A375 (cell line): ENCODE data around the genes PGAM1 and UBTD1.

DNA sequence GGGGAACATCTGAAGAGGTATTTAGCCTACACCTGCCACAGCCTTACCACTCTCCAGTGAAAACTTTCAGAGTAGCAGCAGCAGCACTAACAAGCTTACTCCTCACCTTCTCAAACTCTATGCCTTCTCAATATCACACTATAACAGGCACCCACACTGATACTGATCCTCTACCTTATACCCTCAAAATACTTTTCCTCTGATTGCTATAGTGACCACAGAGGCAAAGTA is 35.2 kb upstream of the TLL2 start:
- RAMPAGE, long total RNA = no peak

DNA sequence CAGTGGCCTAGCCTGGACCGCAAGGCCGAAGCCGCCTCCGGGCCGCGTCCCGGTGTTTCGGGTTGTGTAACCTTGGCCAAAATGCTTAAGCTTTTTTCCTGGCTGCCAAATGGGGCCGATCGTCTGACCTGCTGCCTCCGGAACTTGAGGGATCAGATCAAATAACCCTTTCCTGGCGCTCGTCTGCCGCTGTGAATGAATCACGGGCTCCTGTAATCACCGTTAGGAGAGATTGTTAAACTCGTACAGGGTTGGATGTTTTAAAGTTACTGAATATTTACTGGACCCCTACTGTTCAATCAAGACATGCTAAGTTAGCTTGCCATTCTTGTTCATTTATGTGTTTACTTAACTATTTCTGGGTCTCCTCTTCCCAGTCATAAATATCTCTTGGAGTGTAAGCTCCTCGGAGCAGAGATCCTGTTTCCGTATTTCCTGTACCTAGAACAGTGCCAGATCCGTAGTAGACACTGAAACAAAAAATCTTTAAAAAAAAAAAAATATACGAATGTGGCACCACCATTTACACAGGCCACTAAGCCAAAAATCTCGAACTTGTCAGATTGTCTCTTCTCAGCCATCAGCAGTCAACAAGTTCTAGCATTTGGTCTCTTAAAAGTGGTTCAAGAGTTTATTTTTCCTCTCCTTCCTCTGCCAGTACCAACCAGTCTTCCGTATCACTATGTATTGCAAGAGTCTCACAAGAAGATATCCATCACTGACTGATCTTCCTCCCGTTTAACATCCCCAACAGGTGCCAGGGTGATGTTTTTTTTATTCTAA is 627 bp upstream of the TM9SF3 start:
- RAMPAGE, long total RNA = no peak

DNA sequence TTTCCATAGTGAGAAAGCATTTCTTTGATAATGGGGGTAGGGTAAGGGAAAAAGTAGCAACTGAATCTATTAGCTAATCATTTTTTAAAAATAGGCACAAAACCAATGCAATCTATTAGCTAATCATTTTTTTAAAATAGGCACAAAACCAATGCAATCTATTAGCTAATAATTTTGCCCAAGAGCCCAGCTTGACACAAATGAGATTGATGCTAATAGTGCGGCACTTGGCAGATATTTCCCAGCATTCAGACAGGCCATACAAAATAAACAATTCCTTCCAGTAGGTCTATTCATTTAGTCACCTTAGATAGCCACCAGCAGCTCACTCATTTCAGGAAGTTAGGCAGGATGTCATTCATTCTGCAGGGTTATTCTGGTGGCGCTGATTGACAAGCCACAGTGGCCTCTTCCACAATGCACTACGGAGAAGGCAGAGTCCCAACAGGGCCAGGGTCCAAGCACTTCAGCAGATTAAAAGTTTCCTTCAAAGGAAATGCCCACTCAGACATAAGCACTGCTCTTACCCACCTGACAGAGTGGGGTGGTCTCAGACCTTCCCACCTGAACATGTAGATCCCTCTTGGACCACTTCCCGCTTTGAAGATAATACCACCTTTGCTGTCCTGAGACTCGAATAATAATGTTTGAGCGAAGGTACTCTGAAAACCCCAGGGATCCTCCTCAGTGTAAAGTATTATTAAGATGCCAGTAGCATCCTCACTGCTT is 55.7 kb downstream of the PIK3AP1 start:
- RAMPAGE, long total RNA = no peak

GRCh38 chr10:96696358-96696791 is 23.9 kb downstream of the PIK3AP1 start:
- RAMPAGE, long total RNA = no peak

- RAMPAGE, long total RNA = no peak
These were observed 75.0 kb downstream of the LCOR start for GRCh38 chr10:96906968-96907706.

GRCh38 chr10:97277465-97277867 is 15.0 kb downstream of the ARHGAP19 start:
- RAMPAGE, long total RNA = no peak

DNA sequence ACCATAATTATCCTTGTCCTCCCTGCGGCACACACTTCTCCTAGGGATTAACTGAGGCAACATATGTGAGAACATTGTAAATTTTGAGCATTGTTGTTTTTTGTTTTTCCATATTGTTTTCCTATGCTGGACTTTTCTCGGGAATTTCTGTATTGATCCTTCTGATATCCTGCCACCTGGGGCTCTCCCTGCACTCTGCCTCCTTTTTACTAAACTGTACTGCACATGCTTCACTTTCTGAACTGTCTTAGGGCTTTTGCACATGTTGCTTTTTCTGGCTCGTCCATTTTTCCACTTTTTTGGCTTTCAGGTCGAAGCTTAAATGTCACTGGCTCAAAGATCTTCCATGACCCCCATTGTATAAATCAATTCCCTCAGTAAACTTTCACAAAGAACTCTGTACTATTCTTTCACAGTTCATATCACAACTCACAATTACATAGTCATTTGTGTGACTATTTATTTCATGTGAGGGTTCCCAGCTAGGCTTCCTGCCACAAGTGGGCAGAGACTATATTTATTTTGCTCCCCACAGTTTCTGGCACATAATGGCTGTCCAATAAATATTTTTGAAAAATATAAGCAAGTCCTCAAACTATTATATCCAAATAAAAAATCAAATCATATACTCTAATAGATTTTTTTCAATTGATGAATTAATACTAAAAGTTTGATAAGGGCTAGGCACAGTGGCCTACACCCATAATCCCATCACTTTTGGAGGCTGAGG is 1.5 kb upstream of the ARHGAP19 start:
- RAMPAGE, long total RNA = no peak

DNA sequence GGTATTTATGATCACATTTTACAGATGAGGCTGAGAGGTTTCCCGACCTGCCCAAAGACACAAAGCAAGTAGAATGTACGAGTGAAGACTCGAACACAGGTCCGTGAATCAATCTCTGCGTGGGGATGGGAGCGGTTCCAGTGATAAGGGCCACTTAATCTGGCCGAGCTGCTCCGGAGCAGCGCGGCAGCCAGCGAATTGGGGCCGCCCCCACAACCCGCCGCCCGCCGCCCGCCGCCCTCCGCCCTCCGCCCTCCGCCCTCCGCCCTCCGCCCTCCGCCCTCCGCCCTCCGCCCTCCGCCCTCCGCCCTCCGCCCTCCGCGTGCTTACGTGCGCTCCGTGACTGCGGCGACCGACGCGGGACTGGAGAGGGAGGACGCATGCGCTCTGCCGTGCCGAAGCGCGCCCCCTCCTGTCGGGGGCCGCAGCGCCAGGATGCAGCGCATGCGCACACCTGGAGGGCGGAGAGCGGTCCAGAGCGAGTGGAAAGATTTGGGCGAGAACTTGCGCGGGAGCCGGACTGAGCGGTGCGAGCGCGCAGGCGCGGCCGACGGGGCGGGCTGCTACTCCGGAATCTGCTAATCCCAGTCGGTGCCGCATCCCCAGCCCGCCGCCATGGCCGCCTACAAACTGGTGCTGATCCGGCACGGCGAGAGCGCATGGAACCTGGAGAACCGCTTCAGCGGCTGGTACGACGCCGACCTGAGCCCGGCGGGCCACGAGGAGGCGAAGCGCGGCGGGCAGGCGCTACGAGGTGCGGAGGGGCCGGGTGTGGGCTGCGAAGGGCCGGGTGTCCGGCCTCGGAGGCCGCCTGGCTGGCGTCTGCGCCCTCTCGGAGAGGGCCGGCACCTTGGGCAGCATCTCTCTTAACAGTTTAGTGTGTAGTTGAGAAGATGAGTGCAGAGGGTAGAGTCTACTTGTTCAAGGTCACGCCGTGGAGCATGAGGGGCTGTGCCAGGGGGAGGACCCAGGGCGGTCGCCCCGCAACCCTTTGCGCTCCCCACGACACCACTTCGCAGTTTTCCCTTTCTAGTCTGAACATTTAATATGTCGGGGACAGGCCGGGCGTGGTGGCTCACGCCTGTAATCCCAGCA is at the start of gene PGAM1:
TSS of gene PGAM1 (plus strand) at position 499 of the 1,095 bp plus-strand sequence.
- RAMPAGE, long total RNA = no peak

DNA sequence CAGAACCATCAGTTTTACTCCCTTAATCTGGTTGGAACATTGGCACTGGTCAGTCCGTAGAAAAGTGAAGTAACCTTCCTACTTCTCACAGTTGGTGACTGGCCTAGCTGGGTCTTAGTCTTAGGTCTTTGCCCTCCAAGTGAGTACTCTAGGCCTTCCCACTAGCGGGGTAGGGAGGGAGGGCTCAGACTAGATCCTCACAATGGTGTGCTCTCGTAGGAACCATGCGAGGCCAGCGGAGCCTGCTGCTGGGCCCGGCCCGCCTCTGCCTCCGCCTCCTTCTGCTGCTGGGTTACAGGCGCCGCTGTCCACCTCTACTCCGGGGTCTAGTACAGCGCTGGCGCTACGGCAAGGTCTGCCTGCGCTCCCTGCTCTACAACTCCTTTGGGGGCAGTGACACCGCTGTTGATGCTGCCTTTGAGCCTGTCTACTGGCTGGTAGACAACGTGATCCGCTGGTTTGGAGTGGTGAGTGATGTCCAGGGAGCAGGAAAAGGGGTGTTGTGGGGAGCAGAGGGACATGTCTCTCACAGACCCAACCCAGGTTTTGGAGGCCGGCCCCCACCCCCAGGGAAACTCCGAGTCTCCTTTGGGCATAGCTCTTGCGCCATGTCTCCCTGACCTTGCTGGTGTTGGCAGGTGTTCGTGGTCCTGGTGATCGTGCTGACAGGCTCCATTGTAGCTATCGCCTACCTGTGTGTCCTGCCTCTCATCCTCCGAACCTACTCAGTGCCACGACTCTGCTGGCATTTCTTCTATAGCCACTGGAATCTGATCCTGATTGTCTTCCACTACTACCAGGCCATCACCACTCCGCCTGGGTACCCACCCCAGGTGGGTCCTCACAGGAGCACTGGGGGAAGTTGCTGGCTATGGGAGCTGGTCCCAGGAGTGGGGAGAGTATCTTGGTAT is 5.7 kb downstream of the ZDHHC16 start:
- RAMPAGE, long total RNA = no peak

DNA sequence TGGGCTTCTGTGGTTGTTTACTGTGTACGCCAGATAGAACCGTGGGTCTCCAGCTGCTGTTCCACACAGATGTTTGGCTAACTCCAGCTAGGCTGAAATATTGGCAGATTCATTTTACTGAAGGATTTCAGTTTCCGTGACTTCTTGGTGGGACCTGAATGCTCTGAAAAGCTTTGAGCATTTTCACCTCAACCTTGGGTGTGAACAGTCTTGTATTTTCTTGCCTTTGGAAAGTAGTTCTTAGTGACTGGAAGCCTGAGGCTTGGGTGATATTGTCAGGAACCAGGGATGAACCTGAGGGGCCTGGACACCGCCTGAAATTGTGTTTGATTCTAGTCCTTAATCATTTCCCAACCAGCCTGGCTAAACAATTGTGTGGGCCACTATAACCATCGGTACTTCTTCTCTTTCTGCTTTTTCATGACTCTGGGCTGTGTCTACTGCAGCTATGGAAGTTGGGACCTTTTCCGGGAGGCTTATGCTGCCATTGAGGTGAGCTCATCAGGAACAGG is 7.3 kb downstream of the ZDHHC16 start:
- RAMPAGE, long total RNA = no peak

DNA sequence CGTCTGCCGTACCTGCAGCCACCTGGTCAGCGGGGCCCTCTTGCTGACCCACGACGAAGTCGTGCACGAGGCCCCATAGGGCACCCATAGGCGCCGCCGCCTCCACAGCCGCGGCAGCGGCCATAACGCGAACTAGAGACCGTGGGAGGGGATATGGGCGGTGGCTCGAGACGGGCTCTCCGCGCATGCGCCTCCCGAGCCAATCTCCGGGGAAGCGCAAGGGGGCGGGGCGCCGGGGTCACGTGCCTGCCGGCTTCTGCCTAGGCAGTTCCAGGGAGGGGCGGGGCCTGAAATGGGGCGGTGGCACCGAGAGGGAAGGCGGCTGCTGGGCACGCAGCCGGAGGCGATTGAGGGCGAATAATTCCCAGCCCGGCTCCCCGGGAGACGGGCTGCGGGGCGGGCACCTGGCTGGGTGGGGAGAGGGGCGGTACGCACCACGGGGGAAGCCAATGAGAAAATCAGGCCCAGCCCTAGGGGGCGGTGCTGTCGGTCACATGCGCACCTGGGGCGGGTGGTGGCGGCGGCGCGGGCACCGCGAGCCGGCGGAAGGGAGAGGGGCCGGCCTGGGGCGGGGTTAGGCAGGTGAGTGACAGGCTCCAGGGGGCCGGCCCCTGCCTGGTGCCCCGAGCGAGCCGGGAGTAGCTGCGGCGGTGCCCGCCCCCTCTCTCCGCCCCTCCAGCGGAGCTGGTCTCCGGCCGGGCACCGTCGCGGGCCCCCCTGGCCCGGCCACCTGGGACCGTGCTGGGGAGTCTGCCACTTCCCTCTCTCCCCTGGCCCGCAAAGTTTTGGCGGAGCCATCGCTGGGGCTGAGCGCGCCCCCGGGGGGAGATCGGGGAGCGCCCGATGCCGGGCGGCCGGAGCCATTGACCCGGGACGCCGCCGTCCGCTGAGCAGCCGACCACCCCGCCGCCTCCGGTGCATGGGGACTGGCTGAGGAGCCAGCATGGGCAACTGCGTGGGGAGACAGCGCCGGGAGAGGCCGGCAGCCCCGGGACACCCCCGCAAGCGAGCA is at the start of gene UBTD1:
TSS of gene UBTD1 (plus strand) at position 664 of the 1,012 bp plus-strand sequence.
- RAMPAGE, long total RNA = no peak

GRCh38 chr10:97542947-97543499 is 29.6 kb upstream of the ANKRD2 start:
- RAMPAGE, long total RNA = no peak

- RAMPAGE, long total RNA = no peak
These were observed 906 bp upstream of the ANKRD2 start for GRCh38 chr10:97571601-97572144.

GRCh38 chr10:97574338-97574640 is 1.7 kb downstream of the ANKRD2 start:
- RAMPAGE, long total RNA = no peak

DNA sequence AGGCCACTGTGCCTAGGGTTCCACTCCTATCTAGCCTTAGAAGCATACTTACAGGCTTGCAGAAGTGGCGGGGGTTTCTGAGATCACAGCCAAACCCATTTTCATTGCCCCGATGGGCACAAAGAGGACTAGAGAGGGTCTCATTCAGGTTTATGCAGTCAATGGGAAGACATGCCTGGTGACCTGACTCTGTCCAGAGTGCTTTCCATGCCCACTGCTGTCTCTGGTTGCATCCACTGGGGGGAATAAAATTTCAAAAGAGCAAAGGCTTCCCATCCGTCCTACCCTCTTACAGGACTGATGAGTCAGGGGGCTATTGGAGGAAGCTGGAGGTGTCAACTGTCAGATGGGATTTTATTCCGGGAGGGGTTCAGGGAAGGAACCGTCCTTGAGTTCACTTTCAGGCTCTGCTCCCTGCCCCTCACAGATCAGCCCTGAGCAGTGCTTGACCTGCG is 11.7 kb downstream of the C10orf62 start:
- RAMPAGE, long total RNA = no peak

GRCh38 chr10:97650573-97651321 is 10.3 kb downstream of the PI4K2A start:
- RAMPAGE, long total RNA = no peak

DNA sequence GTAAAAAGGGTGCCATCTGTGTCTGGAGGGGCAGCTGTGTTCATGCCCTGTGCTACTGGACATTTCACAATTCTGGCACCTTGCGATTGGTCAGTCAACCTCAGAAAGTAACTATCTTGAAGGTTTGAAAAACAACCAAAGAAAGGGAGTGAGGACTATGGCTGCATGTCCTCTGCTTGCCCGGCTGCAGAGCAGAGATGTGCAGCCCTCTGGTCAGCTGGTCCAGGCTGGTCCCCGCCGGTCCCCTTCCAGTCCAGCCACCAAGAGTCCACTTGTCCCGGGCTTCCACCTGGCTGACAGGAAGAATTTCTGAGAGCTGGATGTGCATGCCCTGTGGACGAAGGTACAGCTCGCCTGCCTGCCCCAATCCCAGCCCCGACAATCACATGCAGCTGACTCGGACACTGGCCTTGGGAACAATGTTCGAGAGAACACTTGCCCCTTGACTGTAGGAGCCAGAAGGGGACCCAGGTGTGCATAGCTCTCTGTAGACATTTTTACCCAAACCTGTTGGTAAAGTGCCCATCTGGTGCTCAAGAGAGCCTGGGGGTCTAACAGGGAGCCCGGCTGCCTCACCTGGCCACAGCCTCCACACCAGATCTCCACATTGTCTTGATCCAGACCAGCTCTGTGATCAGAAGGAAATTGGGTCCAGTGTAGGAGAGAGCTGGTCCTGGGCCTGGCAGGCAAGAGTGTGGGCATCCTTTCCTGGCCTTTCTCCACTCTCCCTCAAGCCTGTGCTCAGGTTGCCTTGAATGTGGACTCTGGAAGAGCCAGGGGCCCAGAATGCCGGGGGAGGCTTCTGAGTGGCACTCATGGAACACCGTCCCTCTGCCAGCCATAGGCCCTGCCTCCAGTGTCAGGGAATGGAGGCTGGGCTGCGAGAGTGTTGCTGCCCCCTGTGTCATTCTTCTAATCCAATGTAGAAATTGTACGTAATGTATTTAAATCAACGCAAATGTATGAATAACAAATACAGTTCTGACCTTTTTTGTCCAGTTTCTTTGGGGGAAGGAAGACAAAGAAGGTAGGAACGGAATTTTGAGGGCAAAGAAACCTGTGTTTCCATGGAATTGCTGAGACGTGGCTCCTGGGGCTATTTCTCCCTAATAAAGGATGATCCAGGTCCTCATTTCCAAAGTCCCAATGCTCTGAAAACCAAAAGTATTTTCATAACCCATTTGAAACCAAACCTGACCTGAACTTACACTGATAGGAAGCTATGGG is 11.6 kb downstream of the AVPI1 start:
- RAMPAGE, long total RNA = no peak

GRCh38 chr10:97712045-97712646 is 1.4 kb upstream of the MARVELD1 start:
- RAMPAGE, long total RNA = no peak

GRCh38 chr10:97737267-97738235 is 623 bp downstream of the ZFYVE27 start:
- RAMPAGE, long total RNA = no peak

DNA sequence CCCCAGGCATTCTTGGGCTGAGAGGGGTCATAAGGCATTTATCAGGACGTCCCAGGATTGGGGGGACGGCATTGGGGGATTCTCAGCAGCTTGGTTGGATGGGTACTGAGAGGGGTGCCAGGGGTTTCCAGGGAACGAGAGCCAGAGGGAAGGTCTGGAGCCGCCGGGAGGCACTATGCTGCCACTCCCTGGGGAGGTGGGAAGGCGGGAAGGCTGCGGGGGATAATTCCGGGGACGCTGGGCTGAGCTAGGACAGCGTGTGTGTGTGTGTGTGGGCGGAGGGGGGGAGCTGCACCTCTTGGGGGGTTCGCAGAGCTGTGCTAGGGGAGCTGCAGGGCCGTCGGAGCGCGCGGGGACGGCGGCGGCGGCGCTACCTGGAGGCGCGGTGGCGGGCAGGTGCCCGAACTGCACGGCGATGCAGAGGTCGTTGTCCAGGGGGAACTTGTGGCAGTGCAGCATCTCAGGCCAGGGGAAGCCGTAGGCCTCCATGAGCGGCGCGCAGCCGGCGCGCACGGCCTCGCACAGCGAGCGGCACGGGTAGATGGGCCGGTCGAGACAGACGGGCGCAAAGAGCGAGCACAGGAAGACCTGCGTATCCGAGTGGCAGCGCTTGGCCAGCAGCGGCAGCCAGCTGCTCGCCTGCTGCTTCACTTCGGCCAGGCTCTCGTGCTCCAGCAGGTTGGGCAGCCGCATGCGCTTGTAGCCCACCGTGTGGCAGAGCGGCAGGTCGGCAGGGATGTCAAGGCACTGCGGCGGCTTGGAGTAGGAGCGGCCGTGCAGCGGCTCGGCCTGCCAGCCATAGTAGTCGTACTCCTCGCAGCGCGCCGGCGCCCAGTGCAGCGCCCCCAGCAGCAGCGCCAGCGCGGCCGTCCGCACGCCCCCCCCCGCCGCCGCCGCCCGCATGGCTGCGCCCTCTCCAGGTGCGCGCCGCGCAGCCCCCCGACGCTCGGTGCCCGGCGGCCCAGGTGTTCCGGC is 581 bp downstream of the SFRP5 start:
- RAMPAGE, long total RNA = no peak